Zone of skin (tissue), 1 donor: Measurements from ENCODE around the gene PNPO.

- RRBS: no CpG with 5 or more reads among the region's 17 CpGs
Measured at GRCh38 chr17:47229704-47230214, 20.6 kb downstream of the MYL4 start.

- RRBS: no CpG with 5 or more reads among the region's 3 CpGs
Measured at GRCh38 chr17:47265770-47266755, 12.4 kb downstream of the ITGB3 start.

- RRBS: no CpG with 5 or more reads among the region's 5 CpGs
Measured at GRCh38 chr17:47288414-47288960, 34.9 kb downstream of the ITGB3 start.

GRCh38 chr17:47417572-47417957 is 93.8 kb downstream of the EFCAB13 start:
- RRBS: no CpG with 5 or more reads among the region's 1 CpG

DNA sequence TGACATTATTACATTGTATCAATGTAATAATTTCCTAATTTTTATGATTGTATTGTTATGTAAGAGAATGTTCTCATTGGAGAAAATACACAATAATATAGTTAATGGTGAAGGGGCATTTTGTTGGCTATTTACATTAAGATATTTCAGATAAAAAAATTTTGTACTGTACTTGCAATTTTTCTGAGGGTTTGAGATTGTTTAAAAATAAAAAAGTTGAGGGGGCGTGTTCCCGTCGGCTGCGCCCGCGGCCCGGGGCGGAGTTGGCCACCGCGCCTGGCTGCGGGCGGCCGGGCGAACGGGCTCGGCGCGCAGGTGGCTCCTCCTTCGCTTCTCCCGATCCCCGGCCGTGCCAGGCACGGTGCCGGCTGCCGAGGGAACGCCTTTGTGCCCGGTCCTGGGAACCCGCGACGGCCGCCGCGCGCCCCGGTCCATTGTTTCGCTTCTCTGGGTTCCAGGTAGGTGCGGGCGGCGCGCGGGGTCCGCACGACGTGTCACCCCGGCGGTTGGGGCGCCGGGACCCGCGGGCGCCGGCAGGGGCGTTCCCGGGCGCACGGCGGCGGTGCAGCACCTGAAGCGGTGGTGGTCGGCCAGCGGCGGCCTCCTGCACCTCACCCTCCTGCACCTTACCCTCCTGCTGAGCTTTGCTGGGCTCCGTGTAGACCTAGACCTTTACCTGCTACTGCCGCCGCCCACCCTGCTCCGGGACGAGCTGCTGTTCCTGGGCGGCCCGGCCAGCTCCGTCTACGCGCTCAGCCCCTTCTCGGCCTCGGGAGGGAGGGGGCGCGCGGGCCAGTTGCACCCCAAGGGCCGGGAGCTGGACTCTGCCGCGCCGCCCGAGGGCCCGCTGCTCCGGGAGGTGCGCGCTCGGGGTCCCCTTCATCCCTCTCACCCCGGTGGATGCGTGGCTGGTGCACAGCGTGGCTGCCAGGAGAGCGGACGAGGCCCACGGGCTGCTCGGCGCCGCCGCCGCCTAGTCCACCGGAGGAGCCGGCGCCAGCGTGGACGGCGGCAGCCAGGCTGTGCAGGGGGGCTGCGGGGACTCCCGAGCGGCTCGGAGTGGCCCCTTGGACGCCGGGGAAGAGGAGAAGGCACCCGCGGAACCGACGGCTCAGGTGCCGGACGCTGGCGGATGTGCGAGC is 99.8 kb downstream of the EFCAB13 start:
- RRBS: 6% methylated on average over 26 of the region's 118 CpGs

GRCh38 chr17:47673275-47674383 is 20.3 kb upstream of the TBKBP1 start:
- RRBS: no CpG with 5 or more reads among the region's 9 CpGs

- RRBS: no CpG with 5 or more reads among the region's 3 CpGs
Measured at GRCh38 chr17:47680236-47680708, 13.7 kb upstream of the TBKBP1 start.

DNA sequence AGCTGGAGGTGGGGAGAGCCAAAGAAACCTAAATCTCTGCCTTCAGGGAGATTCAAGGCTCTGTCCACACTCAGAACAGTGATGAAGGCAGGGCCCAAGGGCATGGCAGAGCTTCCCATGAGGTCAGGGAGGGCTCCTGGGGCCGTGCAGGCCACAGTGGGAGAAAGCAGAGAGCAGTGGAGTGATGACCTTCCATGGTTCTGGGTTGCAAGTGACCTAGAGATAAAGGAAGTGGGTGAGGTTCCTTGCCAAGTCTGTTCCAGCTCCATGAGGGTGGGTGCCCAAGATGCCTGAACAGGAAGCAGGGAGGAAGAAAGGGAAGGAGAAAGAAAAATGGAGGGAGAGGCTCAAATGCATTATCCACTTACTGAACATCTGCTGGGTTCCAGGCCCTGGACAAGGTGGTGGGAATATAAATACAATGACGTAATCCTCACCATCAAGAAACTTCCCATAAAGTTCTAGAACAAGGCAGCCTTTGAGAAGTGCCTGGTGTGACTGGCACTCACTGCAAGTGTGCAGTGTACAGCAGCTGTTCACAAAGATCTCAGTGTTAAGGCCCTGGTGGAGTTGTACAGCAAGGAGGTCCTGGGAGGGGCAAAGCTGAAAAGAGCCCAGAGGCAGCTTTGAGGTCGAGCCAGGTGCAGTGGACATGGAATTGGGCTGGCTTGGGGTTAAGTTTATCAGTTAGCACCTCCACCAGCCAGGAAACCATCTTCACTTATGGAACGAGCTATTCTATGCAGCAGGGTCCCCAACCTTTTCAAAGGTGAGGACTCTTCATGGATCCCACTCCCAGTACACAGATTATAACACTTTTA is 13.4 kb downstream of the TBKBP1 start:
- RRBS: no CpG with 5 or more reads among the region's 4 CpGs

DNA sequence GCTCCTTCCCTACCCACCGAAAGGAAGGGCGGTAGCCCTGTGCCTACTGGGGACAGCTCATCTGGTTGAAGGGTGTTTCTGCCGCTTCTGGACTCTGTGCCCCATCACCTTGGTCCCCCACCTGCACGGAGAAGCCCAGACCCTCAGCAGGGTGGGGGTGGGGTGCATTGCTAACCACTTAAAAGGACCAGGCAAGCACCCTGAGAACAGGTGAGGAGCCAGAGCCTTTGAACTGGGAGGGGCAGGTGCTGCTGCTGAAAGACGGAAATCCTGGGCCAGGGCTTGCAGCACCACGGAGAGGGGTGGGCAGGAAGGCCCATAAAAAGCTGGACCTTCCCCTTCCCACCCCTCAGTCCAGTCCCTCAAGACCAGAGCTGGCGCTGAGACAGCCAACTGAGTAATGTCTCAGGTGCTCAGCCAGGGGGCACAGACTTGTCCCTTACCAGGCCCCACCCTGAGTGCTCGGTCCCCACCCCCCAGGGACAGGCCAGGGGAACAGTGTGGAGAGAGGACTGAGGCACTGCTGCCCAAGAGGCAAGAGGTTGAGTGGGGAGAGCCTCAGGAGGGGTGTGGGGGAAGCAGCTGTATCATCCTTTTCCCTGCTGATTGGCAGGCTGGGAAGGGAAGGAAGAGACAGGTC is 11.0 kb upstream of the SP2 start:
- RRBS: no CpG with 5 or more reads among the region's 8 CpGs

- RRBS: 1% methylated on average over 4 of the region's 43 CpGs
Measured at GRCh38 chr17:47941179-47941881, at the start of gene PNPO. Gene PNPO, plus strand, starts transcription at chr17:47941571.

DNA sequence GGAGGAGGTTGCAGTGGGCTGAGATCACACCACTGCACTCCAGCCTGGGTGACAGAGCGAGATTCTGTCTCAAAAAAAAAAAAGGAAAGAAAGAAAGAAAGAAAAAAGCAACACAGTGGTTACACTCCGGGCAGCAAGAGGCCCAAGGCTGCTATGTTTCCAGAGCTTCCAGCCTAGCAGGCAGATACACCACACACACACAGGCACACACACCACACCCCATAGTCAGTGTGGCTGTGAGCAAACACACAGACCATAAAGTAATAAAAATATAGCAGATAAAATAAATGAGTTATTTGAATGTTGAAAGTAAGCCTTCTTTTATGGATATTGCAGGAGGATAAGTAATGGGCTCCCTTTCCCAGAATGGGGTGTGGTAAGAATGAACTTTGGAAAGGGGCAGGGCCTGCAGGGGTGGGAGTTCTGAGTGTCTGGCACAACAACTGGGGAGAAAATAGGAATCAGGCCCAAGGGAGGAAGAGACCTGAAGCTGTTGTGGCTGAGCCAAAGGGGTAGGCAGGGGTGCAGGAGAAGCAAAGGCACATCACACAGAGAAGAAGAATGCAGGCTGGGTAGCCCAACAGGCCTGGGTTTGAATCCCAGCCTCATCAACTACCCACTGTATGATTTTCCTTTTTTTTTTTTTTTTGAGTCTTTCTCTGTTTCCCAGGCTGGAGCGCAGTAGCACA is 4.8 kb upstream of the CDK5RAP3 start:
- RRBS: no CpG with 5 or more reads among the region's 3 CpGs

GRCh38 chr17:48048449-48049497 is 614 bp downstream of the NFE2L1 start:
- RRBS: 2% methylated on average over 8 of the region's 55 CpGs

- RRBS: no CpG with 5 or more reads among the region's 12 CpGs
Measured at GRCh38 chr17:48108061-48108499, 514 bp downstream of the SNX11 start.

- RRBS: no CpG with 5 or more reads among the region's 6 CpGs
Measured at GRCh38 chr17:48295391-48296057, 134.5 kb downstream of the SKAP1 start.

- RRBS: no CpG with 5 or more reads among the region's 2 CpGs
Measured at GRCh38 chr17:48440707-48441203, 10.7 kb upstream of the SKAP1 start.

DNA sequence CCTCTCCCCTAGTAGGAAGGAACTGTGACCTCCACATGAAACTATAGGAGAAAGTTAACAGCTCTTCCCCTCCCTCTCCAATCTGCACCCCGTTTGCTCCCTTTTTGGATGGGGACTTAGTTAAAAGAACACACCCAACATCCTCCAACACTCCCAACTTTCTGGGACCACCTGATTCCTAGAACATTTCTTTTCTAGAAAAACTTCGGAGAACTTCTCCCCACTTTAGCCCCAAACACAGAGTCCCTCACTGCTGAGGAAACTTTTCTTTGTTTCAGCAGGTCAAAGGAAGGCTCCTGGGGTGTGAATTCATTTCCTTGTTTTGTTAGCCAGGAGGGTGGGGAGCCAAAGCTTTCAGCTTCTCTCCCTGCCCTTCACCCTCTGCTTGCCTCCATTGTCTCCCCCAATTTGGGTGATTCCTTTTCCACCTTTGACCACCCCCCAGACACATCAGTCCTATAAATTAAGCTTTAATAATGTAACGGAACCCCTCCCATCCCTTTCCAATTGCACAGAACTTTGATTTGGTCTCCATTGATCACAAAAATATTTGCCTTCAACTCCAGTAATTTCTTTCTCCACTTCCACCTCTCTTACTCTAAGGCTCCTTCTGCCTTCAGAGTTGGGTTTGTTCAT is 10.5 kb downstream of the HOXB4 start:
- RRBS: no CpG with 5 or more reads among the region's 3 CpGs

DNA sequence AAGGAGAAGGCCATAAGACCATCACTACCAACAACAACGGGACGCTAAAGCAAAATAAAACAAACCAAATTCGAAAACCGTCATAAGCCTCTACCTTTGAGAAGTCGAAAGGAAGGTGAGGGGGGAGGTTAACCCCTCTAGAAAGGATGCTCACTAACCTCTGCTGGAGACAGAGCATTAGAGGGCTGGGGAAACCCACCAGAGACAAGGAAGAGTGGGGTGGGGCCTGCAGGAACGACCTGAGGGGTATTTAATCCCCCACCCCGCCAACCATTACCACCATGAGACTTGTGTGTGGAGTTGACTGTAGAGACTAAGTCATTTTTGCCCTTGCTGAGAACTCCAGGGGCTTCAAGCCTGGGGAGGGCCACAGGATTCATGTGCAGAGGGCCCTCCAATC is 3.3 kb downstream of the HOXB3 start:
- RRBS: no CpG with 5 or more reads among the region's 7 CpGs

DNA sequence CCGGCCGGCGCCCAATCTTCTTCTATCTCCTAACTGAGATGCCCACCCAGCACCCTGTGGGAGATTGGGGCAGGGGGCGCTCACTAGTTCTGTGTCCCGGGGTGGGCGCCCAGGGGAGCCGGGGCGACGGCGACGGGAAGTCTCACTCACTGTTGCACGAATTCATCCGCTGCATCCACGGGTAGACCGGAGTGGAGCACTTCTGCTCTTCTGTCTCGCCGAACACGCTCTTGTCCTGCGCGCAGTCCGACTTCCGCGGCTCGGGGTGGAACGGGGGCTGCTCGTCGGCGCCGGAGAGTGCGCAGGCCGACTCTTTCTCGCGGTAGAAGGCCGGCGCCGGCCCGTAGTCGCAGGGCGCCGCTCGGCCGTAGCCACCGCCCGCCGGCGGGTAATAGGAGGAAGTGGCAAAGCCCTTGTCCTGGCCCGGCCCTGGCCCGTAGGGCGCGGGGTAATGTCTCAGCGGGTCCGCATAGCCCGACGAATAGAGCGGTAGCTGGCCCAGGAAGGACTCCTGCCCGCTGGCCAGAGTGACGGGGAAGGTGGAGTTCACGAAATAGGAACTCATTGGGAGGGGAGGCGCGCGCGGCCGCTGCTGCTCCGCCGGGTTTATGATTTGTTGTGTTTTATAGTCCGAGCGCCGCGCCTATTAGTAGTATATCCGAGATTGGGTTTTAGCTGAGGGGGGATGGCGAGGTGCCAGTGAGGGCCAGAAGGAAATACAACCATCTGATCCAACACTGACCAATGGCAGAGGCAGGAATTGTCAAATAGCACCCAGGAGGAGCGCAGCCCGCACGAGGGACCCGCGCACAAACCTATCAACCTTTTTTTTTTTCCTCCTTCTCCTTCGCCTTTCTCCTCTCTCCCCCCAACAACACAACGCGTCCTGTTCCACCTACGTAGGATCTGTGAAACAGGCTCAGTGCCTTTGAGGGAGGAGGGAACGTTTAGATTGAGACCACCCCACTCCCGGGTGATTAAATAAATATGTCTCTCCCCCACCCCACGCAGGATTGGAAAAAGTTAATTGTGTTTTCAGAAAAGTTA is 4.3 kb upstream of the HOXB5 start:
- RRBS: 2% methylated on average over 37 of the region's 83 CpGs

GRCh38 chr17:48646478-48647091 is 20.4 kb upstream of the HOXB9 start:
- RRBS: 2% methylated on average over 12 of the region's 60 CpGs